Airway epithelial cell (primary cell): ENCODE measurements around a stretch of chr3.

GRCh38 chr3:12322803-12323502 lies 34.1 kb downstream of the PPARG start:
- RAMPAGE, long total RNA: no peak

DNA sequence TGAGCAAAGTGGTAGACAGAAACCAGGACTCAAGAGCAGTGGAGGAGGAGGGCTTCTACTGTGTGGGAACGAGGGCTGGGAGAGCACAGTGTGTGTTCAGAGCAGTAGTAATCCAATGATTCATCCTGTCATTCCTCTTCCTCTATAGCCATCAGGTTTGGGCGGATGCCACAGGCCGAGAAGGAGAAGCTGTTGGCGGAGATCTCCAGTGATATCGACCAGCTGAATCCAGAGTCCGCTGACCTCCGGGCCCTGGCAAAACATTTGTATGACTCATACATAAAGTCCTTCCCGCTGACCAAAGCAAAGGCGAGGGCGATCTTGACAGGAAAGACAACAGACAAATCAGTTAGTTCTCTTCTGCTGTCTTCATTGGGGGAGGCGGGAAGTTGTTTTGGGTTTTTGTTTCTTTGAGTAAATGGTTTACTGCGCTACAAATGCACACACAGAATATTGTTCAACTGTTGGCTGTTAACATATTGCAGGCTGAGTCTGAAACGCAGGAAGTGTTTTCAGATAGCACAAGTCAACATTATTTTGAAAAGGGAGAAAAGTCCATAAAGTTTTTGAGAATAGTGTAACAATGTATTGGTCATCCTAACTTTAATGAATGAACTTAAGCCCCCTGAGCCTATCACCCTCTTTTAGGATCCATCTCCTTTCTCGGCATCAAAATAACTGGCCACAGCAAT lies 78.4 kb upstream of the TSEN2 start:
- RAMPAGE, long total RNA: no peak

GRCh38 chr3:12430519-12431108 lies 53.7 kb upstream of the TSEN2 start:
- RAMPAGE, long total RNA: no peak

DNA sequence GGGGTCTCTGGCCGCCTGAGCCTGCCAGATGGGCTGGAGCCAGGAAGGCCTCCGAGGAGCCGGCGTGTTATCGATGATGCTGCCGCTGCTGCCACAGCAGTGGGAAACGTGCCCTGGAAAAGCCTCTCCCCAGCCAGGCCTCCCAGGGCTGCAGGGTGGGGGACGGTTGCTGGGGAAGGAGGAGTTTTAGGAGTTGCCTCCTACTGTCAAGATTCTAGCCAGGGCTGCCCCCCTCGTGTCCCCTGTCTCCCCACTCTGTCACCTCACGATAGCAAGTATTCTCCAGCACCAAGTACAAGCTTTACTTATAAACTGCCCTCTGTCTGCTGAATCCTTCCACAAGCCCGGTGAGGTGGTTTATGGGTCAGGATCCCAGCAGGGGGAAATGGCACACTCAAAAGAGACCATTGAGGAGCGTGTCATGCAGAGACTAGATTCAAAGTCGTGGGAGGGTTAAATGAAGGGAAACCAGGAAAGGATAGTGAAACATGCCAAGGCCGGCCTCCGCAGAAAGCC lies 43.1 kb upstream of the TSEN2 start:
- RAMPAGE, long total RNA: no peak

DNA sequence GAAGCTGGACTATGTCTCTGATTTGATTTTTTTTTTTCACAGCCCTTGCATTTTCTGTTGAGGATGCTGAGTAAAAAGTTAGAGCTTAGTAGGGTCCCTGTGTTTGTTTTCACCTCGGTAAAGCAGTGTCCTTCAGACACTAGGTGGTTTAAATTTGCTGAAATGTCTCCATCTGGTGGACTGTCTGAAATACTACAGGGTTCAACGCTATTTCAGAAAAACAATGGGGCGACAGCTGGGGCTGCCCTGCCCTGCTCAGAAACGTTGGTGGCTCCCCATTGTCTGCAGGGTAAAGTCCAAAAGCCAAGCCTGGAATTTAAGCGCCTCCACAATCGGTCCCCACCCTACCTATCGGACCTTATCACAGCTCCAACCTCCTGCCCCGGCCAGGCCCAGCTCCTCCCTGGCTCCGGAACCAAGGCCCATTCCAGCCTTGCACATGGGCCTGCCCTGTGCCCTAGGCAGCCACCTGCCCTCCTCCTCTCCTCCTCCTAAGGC lies 4.4 kb upstream of the TSEN2 start:
- RAMPAGE, long total RNA: no peak

DNA sequence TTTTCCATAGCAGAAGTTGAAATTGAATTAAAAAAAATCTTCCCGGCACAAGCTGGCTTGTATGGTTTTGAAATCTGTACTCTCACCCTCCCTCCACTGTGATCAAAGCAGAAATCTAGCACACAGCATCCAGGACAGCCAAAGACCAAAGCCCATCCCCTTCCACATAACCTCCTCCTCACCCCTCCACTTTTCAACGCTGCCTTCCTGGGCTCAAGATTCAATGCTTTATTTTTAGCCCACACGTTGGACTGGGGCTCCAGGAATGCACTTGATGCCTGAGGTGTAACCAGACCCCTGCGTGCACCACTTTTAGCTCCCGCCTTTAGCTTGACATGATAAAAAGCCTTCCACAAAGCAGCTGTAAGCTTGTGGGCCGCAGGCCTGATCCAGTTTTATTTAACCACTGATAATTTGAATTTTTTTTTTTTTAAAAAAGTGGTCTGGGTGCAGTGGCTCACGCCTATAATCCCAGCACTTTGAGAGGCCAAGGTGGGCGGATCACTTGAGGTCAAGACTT lies 29.8 kb downstream of the TMEM40 start:
- RAMPAGE, long total RNA: no peak

GRCh38 chr3:12896525-12897294 lies 55.3 kb upstream of the RPL32 start:
- RAMPAGE, long total RNA: no peak

DNA sequence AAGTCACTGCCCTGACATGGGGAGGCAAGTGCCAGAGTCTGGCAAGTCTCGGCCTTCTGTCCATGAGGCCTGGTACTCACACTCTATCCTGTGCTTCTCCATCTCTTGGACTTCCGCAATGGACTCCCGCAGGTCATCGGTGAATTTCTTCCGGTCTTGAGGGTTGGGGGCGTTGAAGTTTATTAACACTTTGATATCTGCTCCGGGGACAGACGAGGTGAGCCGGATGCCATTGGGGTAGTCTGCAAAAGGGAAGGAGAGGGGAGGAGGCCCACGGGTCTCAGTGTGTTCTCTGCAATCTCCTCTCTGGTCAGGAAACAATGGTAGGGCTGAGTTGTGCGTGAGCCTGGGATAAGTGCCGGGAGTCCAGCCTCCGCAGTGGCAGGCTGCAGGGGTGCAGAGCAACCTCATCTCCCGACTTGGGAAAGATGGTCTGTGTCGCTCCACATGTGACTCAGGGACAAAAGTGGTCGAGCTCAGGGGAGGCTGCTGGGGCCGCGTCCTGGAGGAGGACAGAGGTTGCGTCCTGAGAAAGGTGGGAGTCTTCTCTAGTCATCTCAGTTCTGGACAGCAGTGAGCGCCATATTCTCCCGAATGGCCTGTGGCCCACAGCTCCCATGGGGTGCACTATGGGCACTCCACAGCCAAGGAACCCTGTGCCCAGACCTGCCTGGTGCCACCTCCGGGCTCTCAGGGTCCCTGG lies 68.0 kb upstream of the RPL32 start:
- RAMPAGE, long total RNA: no peak

- RAMPAGE, long total RNA: no peak
Observed at GRCh38 chr3:12923497-12923982, 82.2 kb upstream of the RPL32 start.

DNA sequence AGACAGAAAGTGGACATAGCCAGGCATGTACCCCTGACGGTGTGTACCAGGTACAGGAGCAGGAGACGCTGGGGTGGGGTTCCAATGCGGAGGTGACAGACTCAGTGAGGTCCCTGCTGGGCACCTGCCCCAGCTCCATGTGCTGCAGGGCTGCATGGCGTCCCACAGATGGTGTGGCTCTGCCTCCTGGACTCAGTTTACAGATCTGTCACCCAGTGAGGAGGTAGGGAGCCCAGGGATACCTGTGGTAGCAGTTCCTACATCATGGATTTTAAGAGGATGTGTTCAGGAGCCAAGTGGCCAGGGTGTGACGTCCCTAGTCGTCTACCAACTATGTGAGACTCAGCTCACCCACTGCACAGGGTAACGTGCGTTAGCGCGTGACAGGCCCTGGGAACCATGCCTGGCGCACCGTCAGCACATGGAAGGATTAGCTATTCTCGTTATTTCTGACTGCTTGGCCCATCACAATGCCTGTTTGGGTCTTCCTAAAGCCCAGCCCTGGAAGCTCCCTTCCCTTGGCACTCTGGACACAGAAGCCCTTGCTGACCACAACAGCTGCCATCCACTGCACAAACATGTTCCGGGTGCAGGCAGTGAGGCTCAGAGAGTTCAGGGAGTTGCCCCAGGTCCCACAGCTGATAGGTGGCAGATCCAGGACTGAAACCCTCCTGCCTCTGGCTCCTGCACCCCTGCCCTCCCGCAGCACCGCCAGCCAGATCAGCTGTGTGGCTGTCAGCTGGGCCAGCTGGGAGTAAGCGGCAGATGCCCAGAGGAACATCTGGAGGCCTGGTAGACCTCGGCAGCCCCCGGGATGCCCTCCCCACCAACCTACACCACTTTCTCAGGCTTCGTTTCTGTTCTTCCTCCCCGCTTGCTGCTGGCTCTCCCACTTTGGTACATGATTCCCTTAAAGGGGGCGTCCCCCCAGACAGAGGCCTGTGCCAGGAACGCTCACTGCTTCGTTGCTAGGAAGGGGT lies 91.0 kb upstream of the RPL32 start:
- RAMPAGE, long total RNA: no peak

GRCh38 chr3:12952988-12953886 lies 111.9 kb upstream of the RPL32 start:
- RAMPAGE, long total RNA: no peak

- RAMPAGE, long total RNA: no peak
Observed at GRCh38 chr3:12956910-12957645, 115.7 kb upstream of the RPL32 start.

DNA sequence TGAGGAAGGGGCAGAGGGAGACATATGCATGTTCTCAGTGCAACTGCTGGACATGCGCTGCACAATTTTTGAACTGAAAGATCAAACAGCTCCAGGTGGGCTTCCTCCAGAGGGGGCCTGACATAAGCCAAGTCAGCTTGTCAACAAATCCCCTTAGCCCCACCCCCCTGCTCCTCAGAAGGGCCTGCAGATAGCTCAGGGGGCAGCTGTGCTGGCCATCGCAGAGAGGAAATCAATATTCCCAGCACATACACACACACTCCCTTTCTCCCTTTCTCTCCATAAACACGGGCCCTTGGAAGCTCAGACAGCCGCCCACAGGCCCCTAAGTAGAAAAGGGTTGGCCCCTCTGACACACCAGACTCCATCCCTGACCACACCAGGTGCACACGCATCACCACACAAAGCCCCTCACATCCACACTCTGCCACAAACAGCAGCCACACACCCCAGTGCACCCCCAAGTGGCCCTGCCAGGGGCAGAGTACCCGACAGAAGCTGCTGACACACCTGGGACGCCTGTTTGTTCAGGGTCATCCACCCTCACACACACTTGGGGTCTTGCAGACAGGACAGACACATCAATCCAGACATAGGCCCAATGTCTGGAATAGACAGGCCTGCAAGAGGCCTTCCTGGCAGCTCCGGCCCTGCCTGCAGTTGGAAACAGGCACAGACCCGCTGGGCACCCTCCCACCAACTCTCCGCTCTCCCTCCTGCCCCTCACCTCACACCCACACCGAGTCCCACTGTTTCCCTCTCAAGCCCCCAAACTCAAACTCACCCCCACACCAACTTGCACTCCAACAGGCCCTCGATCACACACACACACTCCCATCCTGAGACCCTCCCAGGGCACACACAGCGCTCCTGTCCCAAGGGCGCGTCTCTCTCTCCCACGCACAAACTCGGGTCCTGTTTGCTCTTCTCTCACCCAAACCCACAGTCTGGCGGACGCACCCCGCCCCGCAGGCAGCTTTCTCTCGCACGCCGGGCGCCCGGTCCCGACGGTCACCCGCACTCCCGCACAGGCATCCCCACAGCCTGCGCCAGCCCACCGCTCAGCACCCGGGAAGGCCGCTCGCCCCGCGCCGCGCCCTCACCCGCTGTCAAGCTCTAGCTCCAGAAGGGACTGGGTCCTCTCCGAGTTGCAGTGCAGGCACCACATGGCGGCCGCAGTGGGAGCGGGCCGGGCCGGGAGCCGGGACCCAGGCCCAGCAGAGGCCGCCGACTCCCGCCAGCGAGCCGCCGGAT lies 106.5 kb downstream of the IQSEC1 start:
- RAMPAGE, long total RNA: no peak

DNA sequence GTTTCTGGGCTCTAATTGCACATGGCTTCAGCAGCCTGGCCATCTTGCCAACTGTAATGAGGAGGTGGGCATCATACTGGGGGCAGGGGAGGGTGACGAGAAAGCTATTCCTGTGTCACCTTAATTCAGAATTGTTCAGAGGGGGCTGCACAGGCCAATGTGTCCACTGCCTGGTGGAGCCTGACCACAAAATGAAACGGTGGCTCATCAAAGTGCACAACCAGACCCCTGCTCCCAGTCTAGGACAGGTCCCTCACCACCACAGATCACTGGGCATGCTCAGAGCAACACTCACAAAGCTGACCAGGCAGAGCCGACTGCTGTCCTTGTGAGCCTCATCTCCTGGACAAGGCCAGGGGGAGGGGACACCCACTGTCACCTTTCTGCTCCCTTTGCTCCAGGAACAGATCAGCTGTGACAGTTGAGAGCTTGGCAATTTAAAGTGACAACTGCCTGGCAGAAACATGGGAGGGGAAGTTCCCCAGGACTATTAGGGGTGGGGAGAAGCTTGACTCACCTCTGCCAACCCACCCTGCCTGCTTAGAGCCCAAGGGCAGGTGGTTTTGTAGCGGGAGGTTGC lies 80.7 kb downstream of the IQSEC1 start:
- RAMPAGE, long total RNA: no peak

DNA sequence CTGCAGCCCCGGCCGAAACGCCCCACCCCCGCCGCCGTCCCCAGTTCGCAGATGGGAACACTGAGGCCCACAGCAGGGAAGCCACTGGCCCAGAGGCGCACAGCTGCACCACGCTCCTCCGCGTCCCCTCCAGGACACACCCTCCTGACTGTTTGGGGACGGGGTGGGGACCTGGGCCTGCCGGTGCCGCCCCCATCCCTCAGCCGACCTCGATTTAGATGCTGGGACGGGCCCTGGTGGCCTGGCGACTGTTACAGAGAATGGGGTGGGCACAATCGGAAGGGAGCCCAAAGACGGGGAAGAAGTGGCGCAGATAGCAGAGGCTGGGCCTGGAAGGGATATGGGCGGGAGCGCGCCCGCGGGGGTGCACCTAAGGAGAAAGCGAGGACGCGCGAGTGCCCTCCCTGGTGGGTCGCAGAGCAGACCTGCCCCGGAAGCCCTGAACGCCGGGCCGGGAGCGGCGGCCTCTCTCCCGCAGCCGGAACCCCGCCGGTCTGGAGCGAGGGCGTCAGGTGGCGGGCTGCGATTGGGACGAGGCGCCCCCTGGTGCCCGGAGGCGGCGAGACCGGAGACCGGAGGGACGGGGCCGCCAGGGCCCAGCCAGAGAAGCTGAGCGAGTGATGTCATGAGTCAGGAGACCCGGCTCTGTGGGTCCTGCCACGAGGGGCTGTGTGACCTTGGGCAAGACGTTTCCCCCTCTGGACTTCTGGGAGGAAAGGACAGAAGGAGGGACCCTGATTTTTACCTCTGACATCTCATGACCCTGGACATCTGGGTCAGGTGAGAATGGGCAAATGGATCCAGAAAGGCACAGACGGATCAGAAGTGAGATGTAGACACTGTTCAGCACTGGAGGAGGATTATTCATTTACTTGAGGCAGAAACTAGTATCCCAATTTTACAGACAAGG lies 78.4 kb downstream of the IQSEC1 start:
- RAMPAGE, long total RNA: no peak

DNA sequence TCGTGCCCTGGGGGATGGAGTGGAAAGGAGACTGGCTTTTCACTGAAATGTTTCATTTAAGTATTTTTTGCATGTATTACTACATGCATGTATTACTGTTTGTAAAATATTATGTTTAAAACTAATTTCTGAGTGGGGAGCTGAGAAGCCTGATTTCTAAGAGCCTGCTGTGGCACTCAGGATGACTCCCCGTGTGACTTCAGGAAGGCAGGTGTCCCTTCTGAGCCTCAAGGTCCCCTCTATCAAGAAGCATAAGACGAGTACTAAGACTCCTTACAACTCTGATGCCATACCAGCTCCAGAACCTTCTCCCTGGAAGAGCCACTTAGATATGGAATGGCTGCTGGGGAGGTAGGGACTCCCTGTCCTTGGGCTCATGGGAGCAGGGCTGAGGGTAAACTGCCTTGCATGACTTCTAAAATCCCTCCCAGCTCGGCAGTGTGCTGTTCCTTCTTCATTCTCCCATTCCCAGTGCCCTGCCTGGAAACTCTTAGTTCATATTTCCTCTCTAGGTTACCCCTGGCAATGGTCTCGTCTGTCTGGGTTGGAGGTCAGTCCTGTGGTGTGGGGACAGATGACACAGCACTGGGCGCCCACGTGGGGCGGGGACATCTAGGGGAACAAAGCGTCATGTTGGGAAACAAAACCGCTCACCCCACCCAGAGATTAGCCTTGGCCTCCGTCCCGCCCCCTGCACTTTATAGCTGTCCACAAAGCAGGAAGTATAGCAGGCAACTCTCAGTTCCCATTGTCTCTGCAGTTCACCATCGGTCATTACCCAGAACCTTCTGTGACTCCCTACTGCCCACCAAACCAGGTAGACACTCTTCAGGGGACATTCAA lies 74.1 kb downstream of the IQSEC1 start:
- RAMPAGE, long total RNA: no peak

DNA sequence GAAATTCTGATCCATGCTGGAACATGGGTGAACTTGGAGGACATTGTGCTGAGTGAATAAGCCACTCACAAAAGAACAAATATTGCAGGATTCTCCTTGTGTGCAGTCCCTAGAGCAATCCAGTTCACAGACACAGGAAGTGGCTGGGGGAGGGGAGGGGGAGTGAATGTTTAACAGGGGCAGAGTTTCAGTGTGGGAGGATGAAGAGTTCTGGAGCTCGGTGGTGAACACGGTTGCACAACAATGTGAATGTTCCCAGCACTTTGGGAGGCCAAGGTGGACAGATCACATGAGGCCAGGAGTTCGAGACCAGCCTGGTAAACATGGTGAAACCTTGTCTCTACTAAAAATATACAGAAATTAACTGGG lies 157.4 kb downstream of the NUP210 start:
- RAMPAGE, long total RNA: no peak

DNA sequence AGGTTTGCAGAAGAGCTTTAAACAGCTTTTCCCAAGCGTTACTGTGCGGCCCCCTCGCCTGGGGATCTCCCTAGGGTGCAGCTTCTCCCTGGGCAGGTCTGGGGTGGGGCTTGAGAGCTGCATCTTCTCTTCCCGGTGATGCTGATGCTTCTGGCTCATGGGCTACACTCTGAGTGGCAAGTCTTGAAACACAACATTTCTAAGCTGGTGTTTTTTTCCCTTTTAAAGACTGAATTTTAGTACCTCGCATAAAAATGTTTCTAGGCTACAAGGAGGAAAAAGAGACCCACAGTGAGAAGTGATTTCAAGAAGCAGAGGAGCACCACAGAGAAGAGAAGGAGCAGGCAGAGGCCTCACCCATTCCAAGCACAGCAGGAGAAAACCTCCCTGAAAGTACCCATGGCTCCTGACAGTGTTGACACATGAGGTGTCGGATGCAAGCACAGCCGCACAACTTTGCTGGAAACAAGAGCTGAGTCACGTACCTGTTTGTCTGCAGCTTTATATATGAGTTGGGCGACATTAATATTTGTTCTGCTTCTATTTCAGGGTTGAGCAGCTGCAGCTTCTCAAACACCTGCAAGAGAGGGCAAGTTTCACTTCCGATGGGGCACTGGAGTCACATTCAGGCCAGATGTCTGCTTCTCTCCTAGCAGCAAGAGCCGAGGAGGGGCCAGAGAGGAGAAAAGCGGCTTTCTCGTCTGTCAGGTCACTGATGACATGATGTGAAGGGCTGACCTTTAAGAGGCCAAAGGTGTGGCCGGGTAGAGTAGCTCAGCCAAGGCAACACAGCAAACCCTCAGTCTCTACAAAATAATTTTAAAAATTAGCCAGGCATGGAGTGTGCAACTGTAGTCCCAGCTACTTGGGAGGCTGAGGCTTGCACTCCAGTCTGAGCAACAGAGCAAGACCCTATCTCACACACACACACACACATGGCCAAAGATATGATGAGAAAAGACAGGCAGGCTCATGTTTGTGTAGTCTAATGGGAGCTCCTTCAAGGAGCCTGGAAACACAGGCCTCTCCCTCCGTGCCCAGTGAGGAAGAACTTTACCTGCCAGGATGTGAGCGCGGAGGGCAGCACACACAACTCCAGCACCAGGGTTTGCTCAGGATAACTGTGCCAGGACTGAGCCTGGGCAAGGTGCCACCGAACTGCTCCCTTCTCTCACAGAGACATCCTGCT lies 87.9 kb downstream of the NUP210 start:
- RAMPAGE, long total RNA: no peak

DNA sequence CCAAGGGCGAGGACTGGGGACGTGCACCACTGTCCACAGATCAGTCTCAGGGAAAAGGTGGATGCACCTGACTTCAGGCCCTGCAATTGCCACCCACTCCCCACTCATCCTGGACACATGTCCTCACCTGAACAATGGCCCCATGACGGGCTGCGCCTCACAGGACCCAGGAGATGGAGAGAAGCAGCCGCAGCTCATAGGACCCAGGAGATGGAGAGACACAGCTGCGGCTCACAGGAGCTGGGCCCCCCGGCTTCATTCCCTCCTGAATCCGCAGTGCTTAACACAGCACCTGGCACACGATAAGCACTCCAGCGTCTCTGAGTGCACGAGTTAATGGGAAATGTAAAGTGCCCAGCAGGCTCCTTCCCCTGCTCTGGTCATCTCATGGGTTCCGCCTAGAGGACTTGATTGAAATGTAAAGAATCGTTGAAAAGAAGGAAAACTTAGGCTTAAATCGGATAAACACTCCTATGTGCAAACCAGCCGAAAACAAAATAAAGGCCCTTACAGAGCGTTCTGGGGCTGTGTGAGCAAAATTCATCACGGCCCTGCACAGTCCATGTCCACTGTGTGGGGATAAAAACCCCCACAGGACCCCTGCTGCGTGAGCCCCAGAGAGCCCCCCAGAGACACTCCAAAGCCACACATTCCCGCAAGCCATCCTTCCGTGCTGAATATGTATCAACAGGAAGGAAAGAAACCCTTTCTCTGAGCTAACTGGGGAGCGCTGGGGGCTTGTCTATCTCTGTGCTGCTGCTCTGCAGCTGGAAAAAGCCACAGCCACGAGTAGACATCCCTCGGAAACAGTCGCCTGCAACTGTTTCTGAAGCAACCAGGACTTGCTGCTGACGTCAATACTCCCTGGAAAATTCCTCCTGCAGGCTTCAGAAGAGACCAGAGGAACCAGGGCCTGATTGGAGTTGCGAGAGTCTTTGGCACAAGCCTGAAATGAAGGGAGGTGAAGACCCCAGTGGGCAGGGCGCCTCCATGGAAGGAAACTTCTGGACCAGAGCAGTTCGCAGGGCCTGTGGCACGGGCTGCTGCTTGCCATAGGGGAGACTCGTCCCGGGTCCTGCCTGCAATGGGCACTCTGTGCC lies 72.8 kb downstream of the NUP210 start:
- RAMPAGE, long total RNA: no peak

GRCh38 chr3:13413539-13414727 lies 6.2 kb downstream of the NUP210 start:
- RAMPAGE, long total RNA: no peak